Amniotic epithelial cell (primary cell): ENCODE data around the genes CLDN25, USP28 and ZBTB16.

- RRBS = no CpG with 5 or more reads among the region's 7 CpGs
Measured at GRCh38 chr11:111993370-111994002, 31.7 kb upstream of the DLAT start.

- RRBS = no CpG with 5 or more reads among the region's 6 CpGs
Measured at GRCh38 chr11:112075423-112075999, 1.4 kb downstream of the NKAPD1 start.

- RRBS = no CpG with 5 or more reads among the region's 19 CpGs
Measured at GRCh38 chr11:112255161-112256052, 5.3 kb downstream of the PLET1 start.

DNA sequence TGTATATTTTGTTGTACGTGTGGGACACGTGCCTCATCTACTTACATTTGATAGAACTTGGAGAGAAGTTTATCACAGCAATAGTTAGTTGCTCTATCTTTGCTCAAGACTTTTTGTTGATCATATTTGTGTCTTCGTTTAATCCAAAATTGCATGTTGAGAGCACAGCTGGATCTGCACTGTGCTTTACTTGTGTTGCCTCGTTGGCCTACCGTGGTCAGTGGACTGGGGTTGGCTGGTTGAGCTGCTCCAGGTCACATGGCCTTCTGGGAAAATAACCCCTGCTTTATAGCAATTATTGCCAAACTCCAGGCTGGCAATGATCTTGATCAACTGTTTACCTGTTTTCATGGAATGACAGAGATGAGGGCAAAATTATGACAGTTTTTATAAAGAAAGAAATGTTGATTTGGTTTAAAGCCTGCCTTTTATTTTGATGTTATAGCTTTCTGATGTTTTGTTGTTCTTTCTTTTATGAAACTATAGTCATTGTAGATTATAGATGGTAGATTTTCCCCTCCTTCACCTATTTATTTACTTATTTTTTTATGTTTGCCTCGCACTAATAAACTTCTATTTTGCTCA lies 5.8 kb upstream of the PLET1 start:
- RRBS = no CpG with 5 or more reads among the region's 6 CpGs

DNA sequence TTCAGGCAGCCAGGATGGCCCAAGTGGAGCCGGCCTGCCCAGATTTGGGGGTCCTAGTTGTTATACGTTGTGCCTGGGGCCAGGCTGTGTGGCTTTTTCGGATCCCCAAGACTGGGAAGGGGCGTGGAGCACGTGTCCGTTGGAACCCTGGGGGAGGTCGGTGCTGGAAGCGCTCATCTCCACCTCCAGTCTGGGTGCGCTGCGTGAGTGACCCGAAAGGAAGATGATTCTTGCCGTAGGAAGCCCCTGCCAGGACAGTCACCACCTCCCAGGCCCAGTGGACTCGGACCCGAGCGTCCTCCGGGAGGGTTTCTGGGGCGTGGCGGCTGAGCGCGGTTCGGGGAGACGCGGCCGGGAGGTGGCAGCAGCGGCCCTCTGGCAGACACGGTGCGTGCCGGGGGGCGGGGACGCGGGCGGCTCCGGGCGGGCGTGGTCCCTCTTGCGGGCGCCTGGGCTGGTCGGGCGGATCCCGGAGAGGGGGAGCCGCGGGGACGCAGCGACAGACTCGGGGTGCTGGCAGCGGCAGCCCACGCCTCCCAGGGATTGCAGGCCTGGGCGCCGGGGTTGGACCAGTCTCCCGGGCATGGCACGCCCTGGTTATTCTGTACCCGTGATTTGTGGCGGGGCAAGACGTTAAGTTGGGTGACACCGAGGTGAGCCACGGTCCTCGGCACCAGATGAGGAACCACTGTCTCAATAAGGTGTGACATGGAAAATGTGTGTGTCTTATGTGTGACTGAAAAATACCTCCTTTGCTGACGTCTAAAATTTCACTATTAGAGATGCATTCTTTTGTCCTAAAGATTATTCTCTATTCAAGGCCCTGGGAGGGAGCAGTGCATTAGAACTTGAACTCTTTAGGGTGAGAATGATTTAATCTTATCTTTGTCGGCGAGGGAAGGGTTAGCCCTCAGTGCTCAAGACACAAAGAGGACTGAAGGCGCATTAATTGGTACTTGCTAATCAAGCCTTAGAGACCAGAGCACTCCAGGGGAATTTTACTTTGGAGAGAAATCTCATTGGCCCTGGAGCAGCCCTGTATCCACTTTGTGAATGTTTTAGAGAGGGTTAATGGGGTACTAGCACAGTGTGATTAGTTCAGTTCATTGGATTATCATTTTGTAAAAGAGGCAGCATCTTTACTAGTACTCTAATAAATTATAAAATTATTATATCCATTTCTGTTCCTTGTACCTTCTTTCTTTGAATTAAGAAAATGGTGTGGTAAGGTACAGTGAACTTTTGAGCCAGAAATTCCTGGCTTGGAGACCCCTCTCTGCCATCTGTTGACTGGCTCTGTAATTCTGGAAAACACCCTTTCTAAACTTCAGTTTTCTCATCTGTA lies 29.6 kb upstream of the PLET1 start:
- RRBS = 2% methylated on average over 28 of the region's 61 CpGs

GRCh38 chr11:112658441-112659118 lies 302.6 kb upstream of the NCAM1 start:
- RRBS = no CpG with 5 or more reads among the region's 3 CpGs

GRCh38 chr11:113664495-113665672 lies 41.2 kb downstream of the TMPRSS5 start:
- RRBS = no CpG with 5 or more reads among the region's 16 CpGs

DNA sequence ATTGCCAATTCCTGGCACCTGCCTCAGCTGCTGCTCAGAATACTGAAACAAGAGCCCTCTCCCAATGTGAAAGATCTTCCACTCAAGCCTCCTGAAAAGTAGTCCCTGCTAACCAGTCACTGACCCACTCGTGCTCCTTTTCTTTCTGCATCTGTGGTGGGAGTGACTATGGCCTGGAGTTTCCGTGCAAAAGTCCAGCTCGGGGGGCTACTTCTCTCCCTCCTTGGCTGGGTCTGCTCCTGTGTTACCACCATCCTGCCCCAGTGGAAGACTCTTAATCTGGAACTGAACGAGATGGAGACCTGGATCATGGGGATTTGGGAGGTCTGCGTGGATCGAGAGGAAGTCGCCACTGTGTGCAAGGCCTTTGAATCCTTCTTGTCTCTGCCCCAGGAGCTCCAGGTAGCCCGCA lies at the start of gene CLDN25:
CLDN25 (plus strand) TSS at position 169 of the 412 bp plus-strand sequence.
- RRBS = no CpG with 5 or more reads among the region's 8 CpGs

DNA sequence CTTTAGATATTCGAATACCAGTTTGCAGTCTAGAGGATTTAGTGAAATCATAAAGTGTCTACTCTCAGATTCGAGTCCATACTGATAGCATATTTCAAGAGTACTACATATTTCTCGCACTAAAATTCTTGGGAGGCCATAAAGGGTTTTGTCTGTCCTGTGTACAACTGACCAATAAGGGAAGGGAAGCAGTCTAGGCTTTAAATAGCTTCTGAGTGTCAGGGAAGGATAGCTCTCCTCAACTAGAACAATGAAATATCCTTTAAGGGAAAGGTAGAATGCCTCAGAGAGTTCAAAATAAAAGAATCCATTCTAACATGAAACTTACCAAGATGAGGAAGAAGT lies 2.6 kb downstream of the USP28 start:
- RRBS = no CpG with 5 or more reads among the region's 3 CpGs

DNA sequence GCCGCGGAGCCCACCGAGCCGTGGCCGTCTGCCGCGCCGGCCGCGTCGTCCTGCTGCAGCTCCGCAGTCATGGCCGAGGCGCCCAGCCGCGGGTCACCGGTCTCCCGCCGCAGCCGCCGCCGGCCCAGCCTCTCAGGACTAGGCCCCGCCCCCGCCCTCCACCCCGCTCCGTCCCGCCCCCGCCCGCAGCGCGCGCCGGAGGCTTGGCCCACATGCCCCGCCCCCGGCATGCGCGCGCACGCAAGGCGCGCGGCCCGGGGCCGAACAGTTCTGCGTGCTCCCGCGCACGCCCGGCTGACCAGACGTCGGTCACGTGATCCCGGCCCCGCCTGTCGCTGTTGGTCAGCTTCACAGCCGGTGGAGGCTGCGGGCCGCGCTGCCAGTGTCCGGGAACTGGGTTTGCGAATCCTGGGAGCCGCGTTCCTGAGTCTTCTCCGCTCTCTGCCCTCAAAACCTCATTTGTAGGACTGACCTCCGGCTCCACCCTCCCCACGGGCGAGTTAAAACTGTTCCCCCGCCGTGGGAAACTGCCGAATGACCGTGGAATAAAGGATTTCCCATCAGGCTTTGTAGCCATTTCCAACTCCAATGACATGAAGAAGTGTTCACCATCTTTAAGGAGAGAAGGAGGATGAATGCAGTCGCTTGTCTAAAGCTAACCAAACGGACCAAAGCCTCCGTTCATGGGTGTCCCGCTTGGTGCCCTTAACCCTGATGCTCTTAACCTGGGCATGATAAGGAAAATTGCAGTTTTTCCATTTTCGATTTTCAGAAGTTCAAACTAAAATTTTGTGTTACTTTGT lies at the start of gene USP28:
USP28 (minus strand) TSS at position 142 of the 803 bp plus-strand sequence.
- RRBS = 1% methylated on average over 35 of the region's 76 CpGs

DNA sequence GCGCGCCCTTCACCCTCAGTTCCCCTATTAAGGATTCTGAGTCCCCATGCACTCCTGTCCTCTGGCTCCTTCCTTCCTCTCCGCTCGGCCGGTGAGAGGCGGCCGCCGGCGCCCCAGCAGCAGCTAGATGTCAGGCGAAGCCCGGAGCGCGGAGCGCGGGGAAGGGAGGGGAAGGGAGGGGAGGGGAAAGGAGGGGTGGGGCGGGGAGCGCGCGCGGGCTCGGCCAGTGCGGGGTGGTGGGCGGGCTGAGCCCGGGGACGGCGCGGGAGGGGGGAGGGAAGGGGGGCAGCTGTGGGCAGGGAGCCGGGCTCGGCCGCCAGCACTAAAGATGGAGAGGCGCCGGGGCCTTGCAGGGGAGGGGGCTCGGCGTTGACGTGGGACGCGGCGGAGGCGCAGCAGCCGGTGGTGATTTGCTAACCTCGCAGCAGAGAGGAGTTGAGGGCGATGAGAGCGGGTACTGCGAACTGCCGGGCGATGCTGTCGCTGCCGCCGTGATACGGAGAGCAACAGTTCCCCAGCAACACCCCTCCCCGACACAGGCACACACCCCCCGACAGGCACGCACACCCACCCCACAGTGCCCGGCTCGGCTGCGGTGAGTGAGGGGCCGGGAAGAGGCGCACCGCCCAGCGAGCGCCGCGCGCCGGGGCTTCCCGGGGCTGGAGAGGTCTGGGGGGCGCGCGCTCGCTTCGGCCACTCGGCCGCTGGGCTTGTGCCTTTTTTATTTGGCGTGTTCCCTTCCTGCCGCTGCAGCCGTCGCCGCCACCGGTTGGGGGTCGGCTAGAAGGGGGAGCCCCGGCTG lies at the start of gene ZBTB16:
ZBTB16 (plus strand) TSS at position 424 of the 802 bp plus-strand sequence.
- RRBS = 3% methylated on average over 27 of the region's 81 CpGs

- RRBS = 5% methylated on average over 11 of the region's 25 CpGs
Measured at GRCh38 chr11:114060090-114060464, 566 bp downstream of the ZBTB16 start.

DNA sequence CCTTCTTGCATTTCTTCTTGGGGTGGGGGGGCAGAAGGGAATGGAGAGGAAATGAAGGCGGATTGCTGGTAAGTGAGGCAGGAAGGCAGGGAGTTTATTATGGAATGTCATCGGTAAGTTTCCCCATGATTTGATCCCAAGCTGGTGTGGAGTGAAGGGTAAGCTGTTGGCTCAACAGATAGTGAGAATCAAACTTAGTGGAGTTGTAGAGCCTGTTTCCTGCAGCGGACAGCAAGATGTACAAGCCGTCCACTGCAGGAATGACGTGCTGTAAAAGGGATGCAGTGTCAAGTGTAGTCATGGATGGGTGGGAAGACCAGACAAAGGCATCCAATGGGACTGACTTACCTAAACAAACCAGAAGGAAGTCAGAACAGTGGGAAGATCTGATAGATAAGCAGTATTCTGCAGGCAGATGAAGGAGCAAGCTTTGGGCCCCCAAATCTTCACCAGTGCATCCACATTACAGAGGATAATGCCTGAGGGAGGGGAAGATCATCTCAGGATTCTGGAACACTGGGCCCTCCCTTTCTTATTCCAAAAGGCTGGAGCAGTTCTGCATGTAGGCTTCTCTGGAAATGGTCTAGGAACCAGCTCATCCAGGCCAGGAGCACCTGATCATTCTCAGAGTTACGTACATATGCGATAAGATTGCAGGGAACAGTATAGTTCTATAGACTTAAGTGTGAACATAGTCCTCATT lies 8.9 kb downstream of the ZBTB16 start:
- RRBS = no CpG with 5 or more reads among the region's 7 CpGs

DNA sequence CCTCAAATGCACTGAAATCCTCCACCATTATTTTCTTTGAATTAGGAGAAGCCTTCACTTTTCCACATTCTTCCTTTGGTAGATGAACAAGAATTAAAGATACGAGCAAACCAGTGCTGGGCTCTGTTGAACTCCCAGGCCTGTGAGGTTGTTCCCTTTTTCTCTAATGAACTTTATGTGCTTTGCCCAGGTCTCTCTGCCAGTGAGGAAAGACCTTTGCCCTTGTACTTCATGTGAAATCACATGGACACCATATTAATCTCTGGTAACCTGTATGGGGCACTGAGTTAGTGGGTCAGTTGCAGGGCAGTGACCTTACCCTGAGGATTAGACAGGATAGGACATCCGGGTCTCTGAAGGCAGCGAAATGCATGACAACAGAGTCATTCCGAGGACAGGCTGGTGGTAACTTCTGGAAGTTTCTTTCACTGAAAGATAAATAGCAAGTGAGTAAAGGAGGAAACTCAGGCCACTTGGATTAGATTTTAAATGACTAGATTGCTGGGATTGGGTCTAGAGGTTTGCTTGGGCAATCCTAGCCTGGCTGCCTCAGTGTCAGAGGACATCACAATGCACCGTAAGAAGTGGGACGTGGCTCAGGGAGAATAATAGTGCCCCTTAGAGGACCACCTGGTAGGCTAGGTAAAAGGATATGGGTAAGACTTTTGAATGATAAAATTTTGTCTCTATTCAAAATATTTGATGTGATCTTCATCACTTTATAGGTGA lies 93.8 kb downstream of the ZBTB16 start:
- RRBS = no CpG with 5 or more reads among the region's 6 CpGs

DNA sequence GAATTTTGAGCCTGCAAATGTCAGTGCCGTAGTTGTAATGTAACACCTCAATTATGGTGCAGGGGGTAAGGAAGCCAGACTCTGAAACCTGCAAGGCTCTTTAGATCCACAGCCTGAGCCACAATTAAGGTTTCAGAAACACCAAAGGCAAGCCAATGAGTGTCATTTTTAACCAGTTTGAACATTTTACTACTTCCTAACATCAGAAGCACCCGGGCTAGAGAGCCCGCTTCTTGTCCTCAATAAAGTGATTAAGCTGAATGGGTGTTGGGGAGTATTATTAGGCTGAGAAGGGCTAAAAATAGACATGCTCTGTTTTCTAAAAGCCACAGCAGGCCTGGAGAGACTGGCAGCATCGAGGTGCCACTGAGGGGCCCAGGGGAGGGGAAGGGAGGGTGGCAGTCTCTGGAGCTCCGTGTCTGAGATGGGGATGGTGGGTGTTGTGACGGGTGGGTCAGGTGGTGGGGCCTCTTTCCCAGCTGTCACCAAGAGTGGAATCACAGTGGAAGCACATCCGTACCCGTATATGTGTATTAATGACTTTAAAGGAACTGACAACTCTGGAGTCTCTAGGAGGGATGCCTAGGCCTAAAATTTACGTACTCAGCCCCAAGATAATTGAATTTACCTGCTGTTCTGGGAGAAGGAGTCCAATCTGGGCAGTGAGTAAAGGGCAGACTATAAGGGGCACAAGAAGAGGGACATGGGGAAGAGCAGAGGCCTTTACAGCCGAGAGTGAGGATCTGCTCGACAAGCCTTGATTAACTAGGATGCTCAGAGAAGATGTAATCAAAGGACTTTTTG lies 113.7 kb downstream of the ZBTB16 start:
- RRBS = no CpG with 5 or more reads among the region's 11 CpGs

- RRBS = no CpG with 5 or more reads among the region's 8 CpGs
Measured at GRCh38 chr11:114219540-114220542, 76.4 kb upstream of the NNMT start.

- RRBS = no CpG with 5 or more reads among the region's 7 CpGs
Measured at GRCh38 chr11:114239275-114239972, 56.8 kb upstream of the NNMT start.

DNA sequence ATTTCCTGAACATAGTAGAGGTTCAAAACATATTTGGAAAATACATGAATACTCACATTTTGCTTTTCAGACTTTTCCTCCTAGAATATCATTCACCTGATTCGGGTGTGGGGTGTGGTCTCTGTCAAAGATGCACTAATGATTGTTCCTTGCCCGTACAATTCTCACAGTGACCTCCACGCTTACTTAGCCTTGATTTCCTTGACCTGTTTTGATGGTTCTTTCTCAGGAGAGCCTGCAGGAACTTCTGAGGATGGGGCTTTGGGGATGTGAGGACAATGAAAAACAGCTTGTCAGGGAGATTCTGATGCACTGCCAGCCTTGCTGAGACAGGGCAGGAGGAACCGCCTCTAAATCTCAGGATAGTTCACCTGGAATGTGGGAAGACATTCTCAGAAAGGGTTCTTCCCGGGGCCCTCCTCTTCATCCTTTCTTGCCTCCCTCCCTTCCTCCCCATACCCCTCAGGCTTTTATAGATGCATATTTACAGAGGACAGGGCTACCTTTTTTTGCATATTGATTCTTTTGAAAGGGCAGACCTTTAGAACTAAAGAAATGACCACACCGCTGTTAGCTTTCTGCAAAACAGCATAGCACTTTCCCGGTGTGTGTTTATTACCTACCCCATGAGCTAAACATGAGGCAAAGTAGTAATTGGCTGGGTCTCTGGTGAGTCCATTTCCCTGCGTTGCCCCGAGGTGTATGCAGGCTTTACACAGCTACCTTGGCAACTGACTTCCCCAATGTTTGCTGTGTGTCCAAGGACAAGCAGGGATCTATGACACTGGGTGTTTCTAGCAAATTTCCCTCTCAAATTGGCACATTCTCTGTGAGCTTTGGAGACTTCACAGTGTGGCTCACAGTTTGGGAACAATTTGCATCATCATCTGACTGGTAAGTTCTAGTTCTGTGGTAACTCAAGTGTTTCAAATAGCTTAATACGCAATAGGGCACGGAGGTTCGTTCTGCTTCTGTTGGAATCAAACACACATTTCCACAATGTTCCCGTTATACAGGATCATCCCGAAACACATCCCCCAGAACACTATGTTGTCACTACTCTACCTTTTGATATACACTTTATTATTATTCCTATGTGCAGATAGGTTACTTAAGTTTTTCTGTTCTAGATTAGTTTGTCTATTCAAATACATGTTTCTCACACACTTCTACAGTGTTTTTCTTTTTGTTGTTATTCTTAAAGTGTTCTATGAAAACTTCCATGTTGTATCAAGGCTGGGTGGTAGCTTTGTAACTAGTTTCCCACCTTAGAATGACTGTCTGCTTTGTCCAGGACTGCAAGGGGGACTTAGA lies 12.3 kb downstream of the NNMT start:
- RRBS = no CpG with 5 or more reads among the region's 14 CpGs

DNA sequence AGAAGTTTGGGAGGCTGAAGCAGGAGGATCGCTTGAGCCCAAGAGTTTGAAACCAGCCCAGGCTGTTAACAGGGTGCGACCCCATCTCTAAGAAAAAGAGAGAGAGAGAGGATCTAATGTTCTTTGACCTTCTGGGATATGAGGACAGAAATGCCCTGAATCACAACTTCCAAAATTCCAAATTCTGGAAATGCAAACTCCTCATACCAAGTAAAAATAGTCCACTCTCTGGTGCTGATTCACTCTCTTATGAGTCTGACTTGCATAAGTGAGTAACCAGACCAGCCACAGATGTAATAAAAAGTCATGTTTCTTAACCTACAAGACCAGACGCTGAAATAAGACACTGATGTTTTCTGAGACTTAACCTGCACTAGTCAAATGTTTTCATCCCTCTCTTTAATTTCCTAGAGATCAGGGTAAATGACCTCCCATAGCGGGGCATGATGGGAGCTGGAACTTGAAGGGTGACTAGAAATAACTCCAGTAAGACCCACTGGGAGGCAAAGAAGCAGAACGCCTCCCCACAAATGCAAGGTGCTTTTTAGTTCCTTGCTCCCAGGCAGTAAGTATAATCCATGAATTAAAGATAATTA lies 25.7 kb downstream of the NNMT start:
- RRBS = no CpG with 5 or more reads among the region's 5 CpGs

GRCh38 chr11:115185383-115186048 lies 318.7 kb downstream of the CADM1 start:
- RRBS = no CpG with 5 or more reads among the region's 10 CpGs